ENCODE measurements around a stretch of chr7.

DNA sequence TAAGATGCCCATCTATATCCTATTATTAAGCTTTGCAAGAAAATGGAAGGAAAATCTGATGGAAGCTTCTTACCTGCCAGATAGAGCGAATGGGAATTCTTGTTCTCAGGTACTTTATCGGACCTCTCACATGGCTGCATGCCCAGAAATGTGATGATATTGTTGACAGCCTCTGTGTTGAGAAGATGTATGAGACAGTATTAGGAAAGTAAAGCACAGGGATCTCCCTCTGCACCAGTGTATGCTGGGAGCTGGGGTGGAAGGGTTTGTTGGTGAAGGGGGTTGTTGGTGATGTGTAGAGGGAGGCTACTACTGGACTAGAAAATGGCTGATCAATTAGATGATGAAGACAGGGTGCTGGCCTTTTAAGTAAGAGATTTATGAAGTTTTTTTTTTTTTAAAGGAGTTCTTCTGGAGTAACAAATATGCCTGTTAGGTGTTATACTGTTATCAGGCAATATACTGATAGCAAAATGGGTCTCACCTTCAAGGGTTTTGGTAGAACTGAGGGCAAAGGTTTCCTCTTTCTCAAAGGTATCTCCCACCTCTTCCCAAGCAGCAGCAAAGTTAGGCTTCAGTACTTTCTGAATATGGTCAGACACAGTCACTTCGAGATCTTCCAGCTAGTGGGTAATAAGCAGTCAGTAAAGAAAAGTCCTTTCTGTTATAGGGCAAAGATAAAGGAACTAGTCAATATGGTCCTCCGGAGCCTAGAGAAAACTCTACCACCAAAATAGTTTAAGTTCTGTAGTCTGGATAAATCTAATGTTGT lies 15.5 kb downstream of the MEST start:
- RRBS = no CpG with 5 or more reads among the region's 4 CpGs

- RRBS = no CpG with 5 or more reads among the region's 5 CpGs
These were observed 24.3 kb downstream of the MEST start for GRCh38 chr7:130515869-130516930.

GRCh38 chr7:130886448-130886818 lies 152.4 kb upstream of the KLF14 start:
- RRBS = no CpG with 5 or more reads among the region's 7 CpGs

DNA sequence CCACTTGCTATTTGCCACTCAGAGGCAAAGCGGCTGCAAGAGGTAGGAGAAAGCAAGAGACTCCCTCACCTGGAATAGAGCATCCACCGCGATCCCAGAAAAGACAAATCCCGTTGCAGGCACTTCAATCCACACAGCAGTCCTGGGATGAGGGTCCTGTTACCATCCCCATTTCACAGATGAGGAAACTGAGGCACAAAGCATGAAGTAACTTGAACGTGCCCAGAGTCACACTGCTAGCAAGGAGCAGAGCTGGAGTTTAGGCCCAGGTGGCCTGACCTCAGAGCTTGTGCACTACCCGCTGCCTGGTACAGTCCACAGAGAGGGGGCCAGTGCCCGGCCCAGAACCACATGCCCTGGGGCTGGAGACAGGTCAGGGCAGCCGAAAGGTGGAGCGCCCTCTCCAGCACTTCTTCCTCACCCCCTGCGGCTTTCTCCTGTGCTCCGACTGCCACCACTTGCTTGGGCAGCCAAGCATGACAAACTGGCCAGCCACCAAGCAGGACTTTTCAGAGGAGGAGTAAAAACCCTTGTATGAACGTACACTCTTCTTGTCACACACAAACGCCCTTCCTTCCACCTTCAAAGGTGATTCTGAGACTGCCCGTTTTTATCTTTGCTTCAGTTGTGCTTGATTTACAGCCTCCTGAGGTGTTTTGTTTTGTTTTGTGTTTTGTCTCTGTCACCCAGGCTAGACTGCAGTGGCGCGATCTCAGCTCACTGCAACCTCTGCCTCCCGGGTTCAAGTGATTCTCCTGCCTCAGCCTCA lies 164.0 kb upstream of the KLF14 start:
- RRBS = no CpG with 5 or more reads among the region's 17 CpGs

GRCh38 chr7:130899215-130900346 lies 165.6 kb upstream of the KLF14 start:
- RRBS = no CpG with 5 or more reads among the region's 19 CpGs

GRCh38 chr7:130909994-130910647 lies 176.1 kb upstream of the KLF14 start:
- RRBS = no CpG with 5 or more reads among the region's 8 CpGs

DNA sequence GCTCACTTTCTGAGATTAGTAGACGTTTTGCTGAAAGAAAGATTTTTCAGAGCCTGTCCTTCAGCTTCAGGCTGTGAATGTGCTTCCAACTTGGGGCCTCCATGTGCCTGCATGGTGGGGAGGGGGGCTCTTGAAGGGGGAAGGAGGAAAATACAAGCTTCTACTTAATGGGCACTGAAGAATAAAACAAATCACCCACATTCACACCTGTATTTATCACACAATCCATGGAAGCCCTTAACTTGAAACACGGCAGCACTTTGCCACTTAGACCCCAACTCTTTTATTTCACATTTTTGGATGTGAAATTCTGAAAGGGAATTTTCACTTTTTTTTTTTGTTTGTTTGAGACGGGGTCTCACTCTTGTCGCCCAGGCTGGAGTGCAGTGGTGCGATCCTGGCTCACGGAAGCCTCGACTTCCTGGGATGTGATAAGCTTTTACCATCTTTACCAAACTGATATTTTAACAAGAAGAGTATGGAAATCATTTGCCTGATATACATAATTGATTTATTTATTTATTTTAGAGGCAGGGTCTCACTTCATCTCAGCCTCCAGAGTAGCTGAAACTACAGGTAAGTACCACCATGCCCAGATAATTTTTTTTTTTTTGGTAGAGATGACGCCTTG lies 180.5 kb upstream of the KLF14 start:
- RRBS = no CpG with 5 or more reads among the region's 8 CpGs

GRCh38 chr7:130918665-130919277 lies 184.8 kb upstream of the KLF14 start:
- RRBS = no CpG with 5 or more reads among the region's 3 CpGs

- RRBS = no CpG with 5 or more reads among the region's 17 CpGs
These were observed 192.2 kb upstream of the KLF14 start for GRCh38 chr7:130925929-130926803.

GRCh38 chr7:130935433-130936199 lies 201.6 kb upstream of the KLF14 start:
- RRBS = no CpG with 5 or more reads among the region's 13 CpGs

- RRBS = no CpG with 5 or more reads among the region's 9 CpGs
These were observed 208.3 kb upstream of the KLF14 start for GRCh38 chr7:130942109-130942863.

DNA sequence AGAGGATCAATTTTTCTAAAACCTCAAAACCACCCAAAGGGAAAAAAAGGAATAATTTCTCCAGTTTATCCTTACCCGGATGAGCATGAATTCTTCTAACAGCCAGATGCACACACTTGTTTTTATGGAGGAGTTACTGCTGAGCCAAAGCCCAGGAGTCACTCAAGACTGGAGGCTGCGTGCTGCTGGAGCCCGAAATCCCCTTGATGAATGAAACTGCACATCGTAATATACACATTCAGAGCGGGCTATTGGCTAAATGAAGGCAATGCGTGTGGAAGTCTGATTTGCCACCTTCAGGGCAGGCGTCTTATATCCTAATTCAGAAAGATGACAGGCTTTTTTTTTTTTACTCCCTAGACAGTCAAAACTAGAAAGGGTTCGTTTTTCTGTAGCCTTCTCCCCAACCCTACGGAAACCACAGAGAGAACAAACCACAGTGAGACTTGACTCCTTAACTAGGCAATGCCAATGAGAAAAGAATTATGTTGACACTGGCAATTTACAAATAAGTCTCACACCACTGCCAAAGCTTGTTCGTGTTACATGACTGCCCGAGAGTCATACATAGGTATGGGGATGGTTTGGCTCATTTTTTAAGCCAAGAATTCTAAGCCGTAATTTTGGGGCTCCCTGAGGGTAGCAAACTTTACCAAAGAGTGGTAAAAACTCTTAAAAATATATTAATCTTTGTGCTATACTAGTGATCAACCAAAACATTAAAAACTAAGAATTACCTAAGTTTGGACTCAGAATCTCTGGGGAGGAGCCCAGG lies 227.2 kb upstream of the KLF14 start:
- RRBS = no CpG with 5 or more reads among the region's 12 CpGs

GRCh38 chr7:131008659-131009150 lies 274.7 kb upstream of the KLF14 start:
- RRBS = no CpG with 5 or more reads among the region's 5 CpGs

- RRBS = no CpG with 5 or more reads among the region's 2 CpGs
These were observed 282.9 kb upstream of the MKLN1 start for GRCh38 chr7:131044861-131045104.

- RRBS = 63% methylated on average over 2 of the region's 39 CpGs
These were observed 268.9 kb upstream of the MKLN1 start for GRCh38 chr7:131058595-131059456.

- RRBS = no CpG with 5 or more reads among the region's 26 CpGs
These were observed 248.4 kb upstream of the MKLN1 start for GRCh38 chr7:131078764-131080099.

GRCh38 chr7:131092496-131092909 lies 235.2 kb upstream of the MKLN1 start:
- RRBS = no CpG with 5 or more reads among the region's 4 CpGs

DNA sequence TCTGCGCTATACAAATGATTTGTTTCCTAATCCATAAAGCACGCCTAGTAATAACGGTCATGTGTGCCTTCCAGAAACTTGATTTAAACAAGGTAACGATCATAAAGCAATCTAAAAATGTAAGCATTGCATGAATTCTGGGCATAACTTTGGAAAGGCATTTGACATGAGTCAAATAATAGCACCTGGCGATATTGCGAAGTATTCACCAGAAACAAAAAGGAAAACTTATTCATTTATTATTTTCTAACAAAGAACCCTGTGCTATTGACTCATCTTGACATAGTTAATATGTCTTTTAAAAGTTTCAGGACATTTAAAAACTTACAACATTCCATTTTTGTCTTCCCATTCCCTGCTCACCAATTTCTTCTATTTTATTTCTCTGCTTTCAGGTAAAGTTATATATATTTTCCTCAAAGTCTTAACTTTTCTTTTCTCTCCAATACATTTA lies 229.5 kb upstream of the MKLN1 start:
- RRBS = no CpG with 5 or more reads among the region's 6 CpGs

DNA sequence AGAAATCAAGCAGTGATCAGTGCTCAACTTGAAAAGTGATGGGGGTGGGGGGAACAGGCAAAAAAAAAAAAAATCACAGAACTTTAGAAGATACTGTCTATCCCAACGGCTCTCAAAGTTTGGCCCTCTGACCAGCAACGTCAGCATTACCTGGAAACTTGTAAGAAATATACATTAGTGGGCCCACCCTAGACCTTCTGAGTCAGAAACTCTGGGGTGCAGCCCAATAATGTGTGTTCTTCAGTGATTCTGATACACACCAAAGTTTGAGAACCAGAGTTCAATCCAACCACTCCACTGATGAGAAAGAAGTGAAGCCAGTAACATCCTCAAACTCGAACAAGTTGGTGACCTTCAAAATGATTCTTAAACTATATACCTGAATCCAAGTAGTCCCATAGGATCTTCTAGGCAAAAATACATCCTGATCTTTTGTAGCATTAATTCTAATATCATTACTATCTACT lies 227.8 kb upstream of the MKLN1 start:
- RRBS = no CpG with 5 or more reads among the region's 3 CpGs

GRCh38 chr7:131231175-131232108 lies 96.2 kb upstream of the MKLN1 start:
- RRBS = no CpG with 5 or more reads among the region's 11 CpGs

All from GM12892 (cell line).